ENCODE data around the gene MED28.

GRCh38 chr4:16067426-16067954 lies 16.3 kb downstream of the PROM1 start:
- PRO-cap = no peak

GRCh38 chr4:16083047-16083169 lies 915 bp downstream of the PROM1 start:
- PRO-cap = no peak

DNA sequence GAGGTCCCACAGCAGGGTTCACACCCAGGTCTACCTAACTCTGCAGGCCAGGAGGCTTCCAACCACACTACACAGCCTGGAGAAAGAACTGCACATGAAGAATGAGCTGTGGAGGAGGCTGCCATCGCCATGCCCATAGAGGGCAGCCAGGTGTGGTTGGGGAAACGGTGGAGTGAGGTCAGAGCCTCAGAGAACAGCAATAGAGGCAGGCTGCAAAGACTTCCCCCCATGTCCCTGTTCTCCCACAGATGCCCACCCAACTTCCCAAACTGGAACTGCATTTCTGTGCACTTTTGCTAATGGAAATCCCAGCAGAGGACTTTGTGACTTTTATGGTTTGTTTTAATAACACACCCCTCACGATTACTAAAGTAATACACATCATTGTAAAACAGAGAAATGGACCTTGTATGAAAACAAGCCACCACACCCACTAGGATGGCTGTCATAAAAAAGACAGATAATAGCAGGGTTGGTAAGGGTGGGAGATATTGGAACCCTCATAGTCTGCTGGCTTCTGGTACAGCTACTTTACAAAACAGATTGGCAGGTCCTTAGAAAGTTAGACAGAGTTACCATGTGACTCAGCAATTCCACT lies 59.0 kb upstream of the PROM1 start:
- PRO-cap = no peak

DNA sequence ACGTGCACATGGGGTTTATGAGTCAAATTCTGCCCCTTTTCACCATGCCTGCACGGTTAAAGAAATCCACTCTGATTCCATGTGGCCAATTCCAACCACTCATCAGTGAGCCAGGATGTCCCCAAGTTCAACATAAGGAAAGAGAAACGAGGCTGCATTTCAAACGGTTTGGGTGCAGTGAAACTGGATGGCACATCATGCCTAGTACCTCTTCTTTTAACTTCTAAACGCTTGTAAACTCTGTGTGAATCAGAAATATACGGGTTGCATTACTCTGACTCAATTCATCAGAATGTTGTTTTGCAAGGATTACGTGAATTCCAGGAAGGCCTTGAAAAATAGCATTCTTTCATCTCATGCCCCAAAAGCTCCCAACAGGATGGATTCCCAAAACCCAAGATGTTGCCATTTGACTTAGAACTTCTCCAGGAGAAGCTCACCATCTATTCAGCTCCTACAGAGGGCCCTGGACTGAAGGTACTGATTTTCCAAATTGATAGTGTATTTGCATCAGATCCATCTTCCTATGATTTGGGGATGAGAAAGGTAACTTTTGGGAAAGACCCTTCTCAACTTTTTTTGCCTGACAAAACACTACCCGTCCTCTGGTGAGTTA lies 270.4 kb downstream of the LDB2 start:
- PRO-cap = no peak

- PRO-cap = bidirectional peak, plus-strand start at chr4:16818303, minus-strand start at chr4:16818251
Measured at GRCh38 chr4:16817935-16818513, 80.4 kb downstream of the LDB2 start.

DNA sequence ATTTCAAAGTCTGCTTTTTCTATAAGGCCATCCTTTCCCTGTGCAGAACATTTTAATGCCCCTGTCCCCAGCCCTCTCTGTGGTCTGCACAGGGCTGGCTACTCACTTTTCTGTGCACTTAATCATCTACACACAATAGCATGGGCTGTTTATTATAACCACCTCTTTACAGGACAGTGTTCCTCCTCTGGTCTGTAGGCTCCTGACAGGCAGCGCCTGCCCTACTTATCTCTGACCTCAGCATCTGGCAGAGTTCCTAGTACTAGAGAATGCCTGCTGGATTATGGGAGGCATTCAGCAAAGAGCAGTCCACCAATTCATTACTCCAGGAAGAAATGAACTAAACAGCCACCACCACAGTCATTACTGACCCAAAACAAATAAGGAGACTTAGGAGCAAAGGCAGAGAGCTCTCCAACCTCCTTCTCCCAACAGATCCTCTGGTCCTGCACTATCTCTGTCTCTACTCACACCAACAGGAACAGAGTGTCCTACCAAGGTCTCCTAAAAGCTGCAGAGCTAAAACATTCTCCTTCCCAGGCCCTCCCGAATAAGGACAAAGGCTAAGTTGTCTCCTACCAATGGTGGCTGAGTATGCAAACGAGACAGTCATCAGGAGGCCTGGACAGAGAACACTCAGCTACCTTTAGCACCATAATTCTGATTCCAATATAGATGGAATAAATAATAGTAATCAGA lies 279.2 kb downstream of the QDPR start:
- PRO-cap = no peak

- PRO-cap = no peak
Measured at GRCh38 chr4:17489356-17489940, 22.4 kb downstream of the QDPR start.

GRCh38 chr4:17549150-17549493 lies 27.9 kb upstream of the LAP3 start:
- PRO-cap = unidirectional peak, plus-strand start at chr4:17549286

GRCh38 chr4:17614479-17615541 lies at the start of gene MED28:
Gene MED28, plus strand, starts transcription at chr4:17614641.
- PRO-cap = bidirectional peak, plus-strand start at chr4:17614646, minus-strand start at chr4:17614576; unidirectional peak, minus-strand start at chr4:17614872; unidirectional peak, minus-strand start at chr4:17615201

DNA sequence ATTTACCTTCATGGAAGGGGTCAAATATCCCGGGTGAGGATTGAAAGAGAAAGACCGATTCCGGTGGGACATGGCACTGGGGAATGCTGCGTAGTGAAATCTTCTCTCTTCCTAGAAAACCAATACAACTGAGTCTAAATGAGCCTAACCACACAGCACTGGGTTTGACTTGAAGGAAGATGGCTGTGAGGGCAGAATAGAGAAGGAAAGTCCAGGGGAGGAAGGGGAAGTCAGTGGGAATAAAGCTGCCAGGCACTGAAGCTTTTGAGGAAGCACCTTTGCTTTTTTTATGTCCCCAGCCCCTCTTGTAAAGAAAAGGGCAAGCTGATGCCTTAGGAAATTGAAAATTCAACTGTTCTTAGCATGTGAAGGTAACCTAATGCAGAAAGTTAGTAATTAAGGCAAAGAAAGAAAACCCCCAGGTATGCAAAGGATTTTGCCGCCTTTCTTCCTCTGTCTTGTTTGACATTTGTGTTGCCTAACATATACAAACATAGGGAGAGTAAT lies 20.6 kb downstream of the MED28 start:
- PRO-cap = no peak

- PRO-cap = no peak
Measured at GRCh38 chr4:17857487-17857991, 46.8 kb downstream of the NCAPG start.

GRCh38 chr4:17870177-17870690 lies 59.5 kb downstream of the NCAPG start:
- PRO-cap = no peak

DNA sequence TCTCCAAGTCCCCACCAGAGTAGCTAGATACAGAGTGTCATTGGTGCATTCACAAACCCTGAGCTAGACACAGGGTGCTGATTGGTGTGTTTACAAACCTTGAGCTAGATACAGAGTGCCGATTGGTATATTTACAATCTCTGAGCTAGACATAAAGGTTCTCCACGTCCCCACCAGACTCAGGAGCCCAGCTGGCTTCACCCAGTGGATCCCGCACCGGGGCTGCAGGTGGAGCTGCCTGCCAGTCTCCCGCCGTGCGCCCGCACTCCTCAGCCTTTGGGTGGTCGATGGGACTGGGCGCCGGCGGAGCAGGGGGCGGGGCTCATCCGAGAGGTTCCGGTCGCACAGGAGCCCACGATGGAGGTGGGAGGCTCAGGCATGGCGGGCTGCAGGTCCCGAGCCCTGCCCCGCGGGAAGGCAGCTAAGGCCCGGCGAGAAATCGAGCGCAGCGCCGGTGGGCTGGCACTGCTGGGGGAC lies 396.6 kb upstream of the LCORL start:
- PRO-cap = no peak

DNA sequence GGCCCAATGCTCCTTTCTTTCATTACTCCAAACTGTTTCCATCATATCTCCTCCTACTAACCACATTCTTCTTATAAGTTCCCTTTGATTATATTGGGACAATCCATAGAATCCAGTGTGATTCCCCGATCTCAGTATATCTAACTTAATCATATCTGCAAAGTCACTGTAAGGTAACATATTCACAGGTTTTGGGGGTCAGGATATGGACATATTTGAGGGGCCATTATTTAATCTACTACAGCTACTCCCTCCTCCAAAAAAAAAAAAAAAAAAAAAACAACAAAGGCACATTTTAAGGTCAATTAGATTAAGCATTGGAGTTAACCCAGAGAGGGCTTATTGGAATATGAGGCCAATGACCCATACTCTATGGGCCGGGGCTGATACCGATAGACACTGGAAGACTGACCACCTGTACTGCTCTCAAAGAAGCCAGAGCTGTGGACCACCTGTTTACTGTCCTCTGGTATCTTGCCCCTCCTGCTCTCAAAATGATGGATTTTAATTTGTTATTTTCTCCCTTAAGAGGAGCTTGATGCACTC lies 1103.7 kb upstream of the SLIT2 start:
- PRO-cap = no peak

DNA sequence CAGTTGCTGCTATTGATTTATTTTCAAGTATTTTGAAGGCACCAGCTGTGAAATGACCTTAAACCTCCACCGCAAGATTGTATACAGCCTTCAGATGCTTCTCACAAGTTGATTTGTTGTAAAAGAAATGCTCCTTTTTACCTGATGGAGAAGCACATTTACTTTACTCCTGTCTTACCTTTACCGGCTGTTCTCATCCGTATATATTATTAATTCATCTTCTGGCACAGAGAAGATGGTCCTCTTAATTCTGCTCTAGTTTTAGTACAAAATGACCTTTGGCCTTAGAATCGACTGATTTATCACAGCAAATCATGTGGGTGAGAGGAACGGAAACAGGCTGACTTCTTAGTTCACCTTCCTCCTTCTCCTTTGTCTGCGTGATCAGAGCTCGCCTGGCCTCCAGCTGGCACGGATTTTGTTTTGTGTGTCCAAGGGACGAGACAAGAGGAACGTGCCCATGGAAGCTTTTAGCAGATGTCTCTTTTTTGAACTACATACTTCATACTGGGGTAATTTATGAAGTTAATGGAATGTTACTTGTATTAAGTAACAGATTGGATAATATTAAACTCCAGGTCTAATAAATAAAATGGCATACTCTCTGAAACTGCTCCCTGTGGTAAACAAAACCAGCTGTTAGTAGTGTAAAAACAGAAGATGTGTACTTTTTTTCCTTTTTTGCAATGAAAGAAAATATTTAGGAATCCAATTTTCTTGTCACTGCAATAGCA lies 82.3 kb upstream of the PACRGL start:
- PRO-cap = no peak

DNA sequence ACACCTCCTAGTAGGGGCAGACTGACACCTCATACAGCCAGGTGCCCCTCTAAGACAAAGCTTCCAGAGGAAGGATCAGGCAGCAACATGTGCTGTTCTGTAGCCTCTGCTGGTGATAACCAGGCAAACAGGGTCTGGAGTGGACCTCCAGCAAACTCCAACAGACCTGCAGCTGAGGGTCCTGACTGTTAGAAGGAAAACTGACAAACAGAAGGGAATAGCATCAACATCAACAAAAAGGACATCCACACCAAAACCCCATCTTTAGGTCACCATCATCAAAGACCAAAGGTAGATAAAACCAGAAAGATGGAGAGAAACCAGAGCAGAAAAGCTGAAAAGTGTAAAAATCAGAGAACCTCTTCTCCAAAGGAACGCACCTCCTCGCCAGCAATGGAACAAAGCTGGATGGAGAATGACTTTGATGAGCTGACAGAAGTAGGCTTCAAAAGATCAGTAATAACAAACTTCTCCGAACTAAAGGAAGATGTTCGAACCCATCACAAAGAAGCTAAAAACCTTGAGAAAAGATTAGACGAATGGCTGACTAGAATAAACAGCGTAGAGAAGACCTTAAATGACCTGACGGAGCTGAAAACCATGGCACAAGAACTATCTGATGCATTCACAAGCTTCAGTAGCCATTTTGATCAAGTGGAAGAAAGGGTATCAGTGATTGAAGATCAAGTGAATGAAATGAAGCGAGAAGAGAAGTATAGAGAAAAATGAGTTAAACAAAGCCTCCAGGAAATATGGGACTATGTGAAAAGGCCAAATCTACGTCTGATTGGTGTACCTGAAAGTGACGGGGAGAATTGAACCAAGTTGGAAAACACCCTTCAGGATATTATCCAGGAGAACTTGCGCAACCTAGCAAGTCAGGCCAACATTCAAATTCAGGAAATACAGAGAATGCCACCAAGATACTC lies 39.3 kb downstream of the PACRGL start:
- PRO-cap = no peak

GRCh38 chr4:22402270-22402851 lies 113.5 kb downstream of the ADGRA3 start:
- PRO-cap = no peak

- PRO-cap = no peak
Measured at GRCh38 chr4:22599108-22600173, 83.6 kb upstream of the ADGRA3 start.

DNA sequence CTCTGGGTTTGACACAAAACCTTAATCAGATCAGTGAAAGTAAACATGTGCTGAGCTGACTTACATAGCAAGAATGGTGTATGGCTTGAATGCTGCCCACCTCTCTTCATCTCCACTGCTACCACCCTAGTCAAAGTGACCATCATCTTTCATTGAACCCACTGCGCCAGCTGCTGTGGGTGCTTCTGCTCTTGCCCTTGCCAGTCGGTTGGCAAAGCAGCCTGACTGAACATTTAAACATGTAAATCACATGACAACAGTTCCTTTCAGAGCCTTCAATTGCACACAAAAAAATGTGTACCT lies 360.2 kb upstream of the ADGRA3 start:
- PRO-cap = no peak

DNA sequence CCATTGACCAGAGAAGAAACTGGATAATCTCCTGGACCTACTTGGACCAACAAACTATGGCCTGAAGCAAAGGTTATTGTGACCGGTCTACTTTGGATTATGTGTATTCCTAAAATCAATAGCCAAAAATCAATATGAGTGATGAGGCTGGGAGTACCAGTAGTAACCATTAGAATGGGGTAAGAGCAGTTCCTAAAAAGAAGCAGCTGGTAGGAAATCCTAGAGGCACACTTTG lies 249.3 kb downstream of the PPARGC1A start:
- PRO-cap = no peak

All from endodermal cell (in vitro differentiated cells).